HT-29 (cell line): ENCODE results near the gene KIF7.

DNA sequence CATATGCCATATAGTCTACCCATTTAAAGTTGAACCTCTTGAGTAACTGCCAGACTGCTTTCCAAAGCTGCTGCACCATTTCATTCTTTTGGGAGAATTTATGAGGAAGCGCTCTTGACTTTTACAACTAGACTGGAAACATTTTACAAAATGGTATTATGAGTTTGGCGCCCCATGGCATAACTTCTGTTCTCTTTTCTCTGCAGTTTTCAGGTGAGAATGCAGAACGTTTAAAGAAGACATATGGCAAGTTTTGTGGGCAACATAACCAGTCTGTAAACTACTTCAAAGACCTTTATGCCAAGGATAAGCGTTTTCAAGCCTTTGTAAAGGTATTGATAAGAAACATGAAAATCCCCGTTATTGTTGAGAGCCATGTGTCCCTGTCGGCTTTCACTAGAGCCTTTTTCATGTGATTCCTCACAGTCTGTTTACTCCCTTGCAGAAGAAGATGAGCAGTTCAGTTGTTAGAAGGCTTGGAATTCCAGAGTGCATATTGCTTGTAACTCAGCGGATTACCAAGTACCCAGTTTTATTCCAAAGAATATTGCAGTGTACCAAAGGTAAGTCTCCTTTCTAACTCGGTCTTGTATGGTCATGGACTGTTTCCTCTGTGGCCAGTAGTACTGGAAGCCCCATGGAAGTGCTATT is 72.8 kb downstream of the KLHL25 start:
- RAMPAGE, long total RNA, result no peak

GRCh38 chr15:85757553-85757803 is 37.2 kb downstream of the KLHL25 start:
- RAMPAGE, long total RNA, result no peak

DNA sequence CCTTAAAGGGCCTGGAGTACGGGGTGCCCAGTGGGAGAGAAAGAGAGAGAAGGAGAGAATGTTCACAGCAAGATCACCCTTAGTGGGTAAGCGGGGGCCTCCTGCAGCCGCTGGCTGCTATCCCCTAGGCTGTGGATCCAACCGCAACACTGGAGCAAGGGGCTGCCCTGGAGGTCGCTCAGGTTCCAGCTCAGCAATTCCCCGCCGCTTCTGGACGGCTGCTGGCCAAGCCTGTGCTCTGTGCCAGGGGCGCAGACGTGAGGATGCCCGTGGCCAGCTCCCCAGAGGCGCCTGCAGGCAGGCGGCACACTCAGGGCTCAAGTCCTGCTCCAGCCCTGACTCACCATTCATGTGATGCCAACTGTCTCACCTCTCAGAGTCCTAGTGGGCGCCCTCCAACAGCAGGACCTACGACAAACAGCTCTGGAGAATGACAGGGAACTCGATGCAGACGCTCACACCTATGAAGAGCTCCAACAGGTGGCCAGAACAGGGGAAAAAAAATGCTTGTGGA is 31.6 kb downstream of the KLHL25 start:
- RAMPAGE, long total RNA, result no peak

DNA sequence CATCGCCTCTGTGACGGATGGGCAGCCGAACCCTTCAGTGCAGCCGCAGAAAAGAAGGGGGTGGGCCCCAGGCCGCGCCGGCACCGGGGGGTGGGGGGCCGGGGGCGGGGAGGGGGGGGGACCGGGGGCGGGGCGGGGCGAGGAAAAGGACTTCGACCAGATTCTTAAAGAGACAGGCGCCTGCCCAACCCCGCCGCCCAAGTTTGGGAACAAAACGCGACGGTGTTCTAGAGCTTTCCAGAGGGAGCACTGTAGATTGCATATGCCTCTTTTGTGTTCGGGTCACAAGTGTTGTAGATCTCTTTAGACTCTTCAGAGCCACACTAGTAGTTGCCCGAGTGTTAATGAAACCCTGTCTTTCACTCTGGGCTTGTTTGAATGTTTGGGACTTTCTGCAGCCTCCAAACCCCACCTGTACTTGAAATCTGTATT is 268 bp upstream of the KLHL25 start:
- RAMPAGE, long total RNA, result no peak

DNA sequence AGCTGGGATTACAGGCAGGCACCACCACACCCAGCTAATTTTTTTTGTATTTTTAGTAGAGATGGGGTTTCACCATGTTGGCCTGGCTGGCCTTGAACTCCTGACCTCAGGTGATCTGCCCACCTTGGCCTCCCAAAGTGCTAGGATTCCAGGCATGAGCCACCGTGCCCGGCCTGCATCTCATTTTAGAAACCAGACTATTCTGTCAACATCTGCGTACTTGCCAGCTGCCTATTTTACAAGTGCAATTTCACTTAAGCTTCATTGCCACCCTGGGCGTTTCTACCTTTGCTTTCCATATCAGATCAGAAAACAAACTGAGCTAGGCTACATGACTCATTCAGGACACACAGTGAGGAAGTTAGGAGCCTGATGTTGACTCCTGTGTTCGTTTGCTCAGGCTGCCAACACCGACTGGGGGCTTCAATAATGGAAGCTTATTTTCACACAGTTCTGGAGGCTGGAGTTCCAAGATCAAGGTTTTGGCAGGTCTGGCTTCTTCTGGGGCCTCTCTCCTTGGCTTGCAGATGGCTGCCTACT is 42.3 kb upstream of the KLHL25 start:
- RAMPAGE, long total RNA, result no peak

DNA sequence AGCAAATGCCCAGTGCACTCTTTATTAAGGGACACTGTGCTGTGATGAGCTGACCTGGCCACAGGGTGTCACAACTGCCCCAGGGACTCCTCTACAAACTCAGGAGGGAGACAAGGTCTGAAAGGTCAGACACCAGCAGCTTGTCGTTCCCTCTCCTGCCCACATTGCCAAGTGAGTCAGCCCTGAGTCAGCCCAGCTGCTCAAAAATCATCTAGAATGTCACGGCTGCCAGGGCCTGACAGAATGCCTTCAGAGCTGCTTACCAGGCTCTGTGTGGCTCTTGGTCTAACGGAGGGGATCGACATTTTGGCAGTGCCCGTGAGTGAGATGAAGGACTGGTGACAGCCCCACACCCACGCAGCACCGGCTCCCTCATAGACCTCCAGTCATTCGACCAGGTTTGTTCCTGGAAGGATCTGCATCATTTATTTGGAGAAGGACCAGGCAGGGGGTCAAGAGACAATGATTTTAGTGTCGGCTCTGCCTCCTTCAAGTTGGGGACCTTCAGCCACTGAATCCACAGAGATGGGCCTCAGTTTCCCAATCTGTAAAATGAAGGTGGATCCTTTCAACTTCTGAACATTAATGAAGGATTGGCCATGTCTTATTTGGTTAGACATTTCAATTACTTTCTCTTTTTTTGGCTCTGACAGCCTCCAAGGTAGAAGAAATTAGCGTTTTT is 545.2 kb downstream of the AGBL1 start:
- RAMPAGE, long total RNA, result no peak

- RAMPAGE, long total RNA, result no peak
Observed at GRCh38 chr15:87463942-87464266, 792.6 kb downstream of the NTRK3 start.

DNA sequence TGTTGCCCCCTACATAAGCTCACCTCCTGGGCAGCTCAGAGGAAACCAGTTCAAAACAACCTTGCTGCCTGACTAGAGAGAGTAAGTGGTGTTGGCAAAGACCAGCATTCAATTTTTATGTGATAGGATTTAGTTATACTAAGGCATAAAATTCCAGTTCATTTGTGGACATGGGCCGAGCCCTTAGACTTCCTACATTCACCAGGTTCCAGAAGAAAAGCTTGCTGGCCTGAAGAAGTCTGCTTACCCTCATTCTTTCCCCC is 305.3 kb downstream of the NTRK3 start:
- RAMPAGE, long total RNA, result no peak

- RAMPAGE, long total RNA, result no peak
Observed at GRCh38 chr15:88255594-88255907, 988 bp downstream of the NTRK3 start.

GRCh38 chr15:88635479-88636605 is 3.0 kb upstream of the ISG20 start:
- RAMPAGE, long total RNA, result no peak

DNA sequence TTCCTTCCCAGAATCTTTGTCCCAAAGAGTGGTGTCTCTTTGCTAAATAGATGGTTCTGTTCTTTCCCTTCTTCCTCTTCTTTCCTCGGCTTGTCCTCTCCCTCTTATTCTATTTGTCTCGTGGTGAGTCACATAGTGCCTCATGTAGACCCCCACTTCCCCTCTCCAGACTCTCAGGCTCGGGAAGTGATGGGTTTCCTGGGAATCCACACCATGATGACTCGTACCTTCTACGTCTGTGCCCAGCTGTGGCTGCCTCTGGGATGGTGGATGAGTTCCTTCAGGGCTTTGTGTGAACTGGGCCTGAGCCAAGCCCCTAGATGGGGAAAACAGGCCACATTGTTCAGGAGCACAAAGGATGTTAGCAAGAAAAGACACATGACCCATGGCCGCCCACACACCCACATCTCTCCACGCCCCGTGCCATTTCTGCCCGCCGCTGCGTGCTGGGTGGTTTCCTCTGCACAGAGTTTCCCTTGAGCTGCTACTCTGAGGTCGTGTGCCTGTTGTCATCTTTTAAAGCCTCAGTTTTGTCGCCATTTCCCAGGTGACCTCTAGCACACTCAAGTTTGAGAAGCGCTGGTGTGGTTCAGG is 10.5 kb downstream of the ISG20 start:
- RAMPAGE, long total RNA, result no peak

GRCh38 chr15:88884644-88885006 is 10.7 kb downstream of the HAPLN3 start:
- RAMPAGE, long total RNA, result no peak

GRCh38 chr15:88993092-88993491 is 79.9 kb upstream of the MFGE8 start:
- RAMPAGE, long total RNA, result no peak

- RAMPAGE, long total RNA, result no peak
Observed at GRCh38 chr15:89016728-89017287, 71.4 kb upstream of the ABHD2 start.

DNA sequence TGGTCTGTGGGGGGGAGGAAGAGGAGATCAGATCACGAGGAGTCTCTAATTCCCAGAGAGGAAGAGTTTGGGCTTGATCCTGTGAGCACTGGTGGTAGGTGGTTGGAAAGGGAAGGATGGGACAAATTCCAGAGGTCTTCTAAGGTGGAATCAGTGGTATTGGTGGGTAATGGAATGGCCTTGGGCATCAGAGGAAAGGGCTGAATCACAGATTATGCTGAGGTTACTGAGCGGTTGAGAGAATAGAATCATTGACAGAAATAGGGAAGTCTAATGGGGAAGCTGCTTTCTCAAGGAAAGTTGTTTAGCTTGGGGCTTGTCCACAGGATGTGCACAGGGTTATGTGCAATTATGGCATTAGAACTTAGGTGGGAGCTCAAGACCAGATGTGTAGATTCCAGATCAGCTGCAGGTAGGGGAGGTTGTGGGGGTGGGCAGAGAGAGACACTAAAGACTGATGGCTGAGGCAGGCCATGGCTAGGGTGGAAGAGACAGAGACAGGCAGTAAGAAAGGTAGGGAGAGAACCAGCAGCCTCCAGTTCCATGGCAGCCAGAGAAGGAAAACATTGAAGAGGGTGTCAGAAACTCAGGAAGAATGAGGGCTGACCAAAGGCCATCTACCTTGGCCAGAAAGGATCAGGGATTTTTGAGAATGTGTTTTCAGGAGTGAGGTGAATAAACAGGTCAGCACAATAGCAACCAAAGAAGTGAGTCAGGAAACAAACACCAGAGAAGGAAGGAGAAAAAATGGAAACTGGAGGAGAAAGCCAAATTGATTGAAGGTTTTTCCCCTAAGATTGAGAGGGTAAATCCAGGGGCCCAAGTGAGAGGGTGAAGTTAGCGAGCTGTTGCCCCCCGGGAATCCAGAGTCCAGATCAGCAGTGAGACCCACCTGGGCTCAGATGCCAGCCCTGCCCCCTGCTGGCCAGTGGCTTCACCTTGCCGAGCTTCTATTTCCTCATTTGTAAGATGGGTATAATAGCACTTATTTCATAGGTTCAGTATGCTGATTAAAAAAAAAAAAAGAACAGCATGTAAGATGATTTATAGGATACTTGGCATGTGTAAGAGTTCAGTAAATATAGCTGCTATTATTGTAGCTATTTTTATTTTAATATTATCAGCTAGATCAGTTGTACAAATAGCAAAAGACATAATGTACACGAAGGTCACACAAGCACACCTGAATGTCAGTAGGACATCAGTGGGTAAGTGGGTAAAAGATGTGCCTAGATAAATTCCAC is 40.9 kb downstream of the ABHD2 start:
- RAMPAGE, long total RNA, result no peak

GRCh38 chr15:89196677-89197455 is 24.5 kb downstream of the RLBP1 start:
- RAMPAGE, long total RNA, result no peak

DNA sequence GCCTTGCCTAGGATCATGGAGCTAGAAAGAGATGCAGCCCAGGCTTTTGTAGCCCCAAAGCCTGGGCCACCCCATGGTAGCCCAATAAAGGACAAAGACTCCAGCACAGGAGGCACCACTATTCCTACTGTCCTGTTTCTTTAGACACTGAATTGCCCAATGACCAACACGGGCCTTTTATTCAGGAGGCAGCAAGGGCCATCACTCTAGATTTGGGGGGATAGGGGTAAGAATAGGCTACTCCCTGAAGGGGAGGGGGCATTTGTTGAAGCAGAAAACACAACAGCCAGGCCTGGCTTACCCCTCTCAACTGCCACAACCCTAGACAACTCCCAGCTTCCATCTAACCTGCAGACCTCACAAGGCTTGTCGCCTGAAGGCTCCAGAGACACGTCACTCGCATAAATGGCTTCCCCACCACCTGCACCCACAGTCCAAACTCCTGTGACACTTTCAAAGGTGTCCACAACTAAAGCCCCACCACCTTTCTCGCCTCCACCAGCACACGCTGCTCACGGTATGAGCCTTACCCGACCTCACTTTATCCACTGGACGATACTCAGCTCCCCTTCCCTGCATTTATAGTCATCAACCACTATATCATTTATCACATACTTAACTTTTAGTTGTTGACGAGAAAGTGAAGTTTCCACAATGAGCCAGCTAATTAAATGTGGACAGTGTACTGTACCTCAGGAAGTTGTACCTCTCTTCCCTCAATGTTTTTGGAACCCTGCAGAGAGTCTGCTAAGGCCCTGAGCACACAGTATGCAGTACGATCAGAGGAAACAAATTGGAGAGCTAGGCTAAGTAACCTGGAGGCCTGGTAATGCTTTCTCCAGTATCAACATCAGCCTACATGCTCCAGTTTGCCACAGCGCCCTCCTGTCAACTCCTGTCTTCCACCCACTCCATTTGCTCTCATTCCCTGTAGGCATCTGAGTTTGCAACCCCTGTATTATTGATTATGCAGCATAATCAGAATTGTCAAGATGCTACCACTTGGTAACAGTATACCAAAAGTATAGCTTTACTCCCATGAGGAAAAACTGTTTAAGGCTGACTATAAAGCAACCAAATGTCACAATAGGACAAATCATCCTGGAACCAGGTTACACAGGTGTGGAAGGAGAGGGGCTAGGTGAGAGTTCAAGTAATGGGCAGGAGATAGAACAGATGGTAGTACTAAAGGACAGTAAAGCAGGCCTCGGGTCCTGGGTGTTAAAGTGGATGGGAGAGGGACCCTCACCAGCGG is 14.7 kb downstream of the POLG start:
- RAMPAGE, long total RNA, result no peak

DNA sequence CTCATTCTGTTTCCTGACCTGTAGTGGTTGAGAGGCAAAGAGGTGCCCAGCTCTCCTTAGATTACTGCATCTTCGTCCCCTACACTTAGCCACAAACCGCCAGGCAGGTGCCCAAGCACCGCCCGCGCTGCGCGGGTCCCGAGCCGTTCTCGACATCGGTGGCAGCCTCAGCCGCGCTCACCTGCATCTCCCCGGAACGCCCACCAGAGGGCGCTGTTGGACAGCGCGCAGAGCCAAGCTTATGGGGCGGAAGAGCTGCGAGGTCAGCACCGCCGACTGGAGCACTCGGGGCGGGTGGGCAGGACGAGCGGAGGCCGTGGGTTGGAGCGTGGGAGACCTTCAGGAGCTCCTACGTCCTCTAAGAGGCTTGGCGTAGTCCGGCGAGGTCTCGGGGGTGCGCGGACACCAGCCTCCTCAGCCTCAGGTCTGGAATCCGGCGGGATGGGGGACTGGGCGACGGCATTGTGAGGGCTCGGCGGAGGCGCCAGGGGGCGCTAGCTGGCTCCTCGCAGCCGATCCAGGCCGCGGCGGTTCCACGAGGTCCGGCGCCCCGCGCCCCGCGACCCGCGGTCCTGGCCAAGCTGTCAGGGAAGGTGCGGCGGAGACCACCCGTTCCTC is 24.1 kb upstream of the POLG start:
- RAMPAGE, long total RNA, result no peak

DNA sequence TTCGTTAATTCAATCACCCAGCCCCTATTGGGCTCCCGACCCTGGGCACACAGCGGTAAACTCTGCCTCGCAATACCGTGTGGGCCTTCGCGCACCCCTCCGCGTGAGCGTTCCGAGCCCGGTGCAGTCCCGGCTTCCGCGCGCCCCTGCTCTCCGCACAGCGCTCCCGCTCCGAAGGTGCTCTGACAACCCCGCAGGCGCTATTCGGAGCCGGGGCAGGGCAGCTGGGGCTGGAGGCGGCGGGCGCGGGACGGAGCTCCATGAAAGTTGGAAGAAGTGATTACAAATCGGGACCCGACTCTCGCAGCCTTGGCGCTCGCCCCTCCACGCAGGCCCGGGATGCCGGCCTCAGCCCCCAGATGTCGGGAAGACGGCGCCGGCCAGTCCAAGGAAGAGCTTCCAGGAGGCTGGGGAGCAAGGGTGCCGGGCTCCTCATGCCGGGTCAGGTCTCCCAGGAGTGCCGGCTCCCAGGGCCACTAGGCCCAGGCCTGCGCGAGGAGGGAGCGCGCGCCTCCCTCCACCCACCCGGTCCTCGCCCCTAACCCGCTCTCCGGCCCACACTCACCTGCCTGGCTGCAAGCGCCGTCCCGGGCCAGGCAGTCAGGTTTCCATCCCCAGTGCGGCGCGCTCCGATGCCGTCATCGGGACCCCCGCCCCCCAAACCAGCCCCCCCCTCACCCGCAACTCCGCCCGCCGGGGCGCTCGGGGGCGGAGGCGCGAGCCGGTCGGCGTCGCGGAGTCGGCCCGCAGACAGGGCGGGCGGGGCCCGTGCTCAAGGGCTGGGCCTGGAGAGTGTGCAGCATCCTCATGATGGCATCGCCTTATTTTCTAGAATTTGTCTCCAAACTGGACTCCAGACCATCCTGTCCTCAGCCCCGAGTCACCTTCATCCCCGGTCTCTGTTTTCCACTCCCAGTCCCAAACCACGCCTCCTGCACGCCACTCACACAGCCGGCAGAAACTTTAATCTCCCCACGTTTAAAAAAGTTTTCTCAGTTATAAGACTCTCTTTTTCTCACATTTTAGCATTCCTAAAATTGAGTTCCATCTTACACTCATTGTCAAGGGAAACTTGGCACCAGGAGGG is at the start of gene KIF7:
TSS of gene KIF7 (minus strand) at position 634 of the 1,087 bp plus-strand sequence.
- RAMPAGE, long total RNA, result no peak

DNA sequence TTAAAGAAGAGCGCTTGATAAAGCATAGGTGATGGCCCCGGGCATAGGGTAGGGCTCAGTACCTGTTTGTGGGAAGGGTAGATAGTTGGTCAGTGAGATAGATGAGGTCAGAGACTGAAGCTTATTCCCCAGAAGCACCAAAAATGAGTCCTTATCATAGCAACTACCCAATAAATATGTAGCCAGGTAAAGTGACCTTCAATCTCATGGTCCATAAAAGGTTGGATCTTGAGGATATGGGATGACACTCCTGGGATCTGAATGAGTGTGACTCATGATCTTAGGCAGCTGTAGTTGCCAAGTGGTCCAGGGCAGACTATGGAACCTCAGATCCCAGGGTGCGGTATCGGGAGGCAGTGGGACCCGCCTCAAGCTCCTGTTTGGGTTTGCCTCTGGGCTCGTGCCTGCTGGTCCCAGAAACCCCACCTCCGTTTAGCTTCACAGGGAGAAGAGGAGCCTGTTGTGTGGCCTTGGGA is 8.3 kb downstream of the PLIN1 start:
- RAMPAGE, long total RNA, result no peak